Pericardium (tissue), 1 donor: ENCODE data around the genes RBBP8 and NPC1.

DNA sequence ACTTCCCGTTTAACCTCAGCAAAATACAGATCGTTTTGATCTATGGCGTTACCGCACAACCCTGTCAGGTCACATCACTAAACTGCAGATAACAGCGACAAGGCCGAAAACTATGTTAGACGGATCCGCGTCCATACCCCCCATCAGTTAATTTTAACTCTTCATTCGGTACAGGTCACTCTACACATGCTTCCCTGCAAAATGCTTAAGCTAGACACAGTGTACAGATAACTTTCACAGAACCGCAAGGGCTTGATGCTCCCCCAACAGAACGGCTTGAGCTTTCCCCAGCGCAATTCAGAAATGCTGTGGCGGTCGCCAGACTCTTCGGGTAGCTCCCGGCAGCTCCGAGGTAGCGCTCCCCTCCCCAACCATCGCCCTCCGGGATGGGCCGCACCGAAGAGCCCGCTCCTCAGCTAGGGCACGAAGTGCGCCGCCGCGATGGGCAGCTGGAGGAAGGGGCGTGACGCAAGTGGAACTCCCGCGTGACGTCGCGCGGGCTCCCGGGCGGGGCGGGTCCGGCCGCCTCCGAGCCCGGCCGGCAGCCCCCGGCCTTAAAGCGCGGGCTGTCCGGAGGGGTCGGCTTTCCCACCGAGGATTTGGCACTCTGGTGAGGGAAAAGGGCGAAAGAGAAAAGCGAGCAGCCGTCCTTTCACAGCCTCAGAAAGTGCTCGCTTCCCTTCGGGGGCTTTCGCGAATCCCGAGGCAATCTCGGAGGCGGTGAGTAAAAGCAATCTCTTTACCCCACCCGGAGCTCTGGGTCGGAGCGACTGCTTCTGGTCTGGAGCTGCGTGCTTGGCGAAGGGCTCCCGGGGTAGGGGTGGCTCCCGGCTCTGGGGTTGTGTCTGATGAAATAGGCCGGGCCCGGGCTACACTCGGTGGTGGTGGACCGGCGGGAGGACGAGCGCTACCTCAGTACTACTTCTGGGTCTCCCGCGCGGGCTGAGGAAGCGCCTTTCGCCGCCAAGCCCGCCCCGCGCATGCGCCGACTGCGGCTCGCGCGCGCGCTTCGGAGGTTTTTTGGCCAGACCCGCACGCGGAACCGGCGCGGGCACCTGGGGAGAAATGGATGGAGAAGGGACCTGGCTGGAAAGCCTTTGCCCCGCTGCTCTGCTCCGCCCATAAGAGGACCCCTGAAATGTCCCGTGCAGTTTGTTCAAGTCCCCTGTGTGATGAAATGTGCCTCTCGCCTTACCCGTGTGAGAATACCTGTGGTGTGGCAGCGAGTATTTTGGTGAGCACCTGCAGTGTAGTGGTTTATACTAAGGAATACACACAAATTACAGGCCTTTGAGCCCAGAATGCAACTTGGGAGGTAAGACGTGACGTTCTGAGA lies at the start of gene RBBP8:
RBBP8 (plus strand) TSS at position 484 of the 1,336 bp plus-strand sequence.
- RRBS: 2% methylated on average over 11 of the region's 107 CpGs

DNA sequence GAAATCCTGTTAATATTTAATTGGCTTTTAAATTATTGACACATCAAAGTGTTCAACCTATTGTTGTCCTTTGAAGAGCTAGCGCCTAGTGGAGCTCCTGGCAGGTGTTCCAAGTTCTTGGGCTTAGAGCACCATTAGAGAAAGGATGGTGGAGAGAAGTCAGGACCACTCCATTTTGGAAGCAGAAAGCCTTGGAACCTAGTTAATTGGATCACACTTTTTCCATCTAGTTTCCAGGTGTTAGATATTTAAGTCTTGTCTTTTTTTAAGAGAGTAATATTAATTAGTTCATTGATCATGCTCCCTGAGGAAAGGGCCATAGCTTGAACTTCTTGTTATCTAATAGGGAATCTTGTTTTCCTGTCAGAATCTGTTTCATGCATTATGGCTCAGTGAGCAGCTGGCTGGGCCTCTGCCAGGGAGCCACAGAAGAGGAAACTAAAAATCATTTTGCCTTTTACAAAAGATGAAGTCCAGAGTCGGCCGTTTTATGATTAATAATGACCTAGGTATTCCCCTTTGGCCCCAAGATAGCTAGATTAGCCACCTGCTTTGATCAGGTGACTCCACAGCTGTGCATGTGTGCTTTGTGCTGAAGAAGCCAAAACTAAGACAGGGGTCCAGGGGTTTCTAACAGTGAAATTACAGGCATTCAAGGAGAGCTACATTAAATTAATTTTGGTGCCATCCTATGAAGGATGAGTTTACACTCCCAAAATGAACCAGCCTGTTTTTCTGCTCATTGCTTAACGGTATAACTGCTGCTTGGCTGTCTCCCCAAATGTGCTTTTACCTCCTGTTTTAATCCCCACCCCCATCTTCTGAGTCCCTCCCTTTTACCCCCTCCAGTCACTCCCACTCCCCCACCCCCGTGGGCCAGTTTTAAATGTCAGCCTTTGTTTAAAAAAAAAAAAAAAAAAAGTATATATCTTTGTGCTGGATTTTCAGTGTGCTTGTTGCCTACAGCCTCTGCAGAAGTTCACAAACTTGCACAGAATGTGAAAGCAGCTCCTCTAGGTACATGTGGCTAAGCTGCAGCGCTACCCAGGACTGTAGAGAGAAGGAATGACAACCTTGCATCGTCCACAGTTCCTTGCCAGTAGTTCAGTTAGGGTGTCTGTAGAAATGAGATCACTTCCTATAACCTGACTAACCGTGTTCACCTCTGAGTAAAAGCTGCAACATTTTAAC lies 93.0 kb downstream of the CABLES1 start:
- RRBS: no CpG with 5 or more reads among the region's 8 CpGs

GRCh38 chr18:23265418-23265748 lies 130.1 kb downstream of the CABLES1 start:
- RRBS: no CpG with 5 or more reads among the region's 4 CpGs

GRCh38 chr18:23422575-23423513 lies 14.9 kb downstream of the TMEM241 start:
- RRBS: no CpG with 5 or more reads among the region's 9 CpGs

- RRBS: 95% methylated on average over 2 of the region's 10 CpGs
These were observed 7.7 kb downstream of the NPC1 start for GRCh38 chr18:23578484-23579122.

- RRBS: under 1% methylated on average over 3 of the region's 6 CpGs
These were observed 455 bp downstream of the NPC1 start for GRCh38 chr18:23585906-23586195.

- RRBS: 2% methylated on average over 58 of the region's 104 CpGs
These were observed at the start of gene NPC1 for GRCh38 chr18:23586196-23587291. Gene NPC1, minus strand, starts transcription at chr18:23586506.

GRCh38 chr18:23709917-23710672 lies 20.8 kb downstream of the LAMA3 start:
- RRBS: no CpG with 5 or more reads among the region's 19 CpGs

- RRBS: no CpG with 5 or more reads among the region's 10 CpGs
These were observed 157.9 kb downstream of the LAMA3 start for GRCh38 chr18:23847062-23847584.

- RRBS: no CpG with 5 or more reads among the region's 17 CpGs
These were observed 130.0 kb upstream of the TTC39C start for GRCh38 chr18:23884187-23885319.

- RRBS: 33% methylated on average over 2 of the region's 8 CpGs
These were observed 113.6 kb upstream of the TTC39C start for GRCh38 chr18:23900857-23901368.

GRCh38 chr18:23982316-23983067 lies 32.1 kb upstream of the TTC39C start:
- RRBS: no CpG with 5 or more reads among the region's 15 CpGs

DNA sequence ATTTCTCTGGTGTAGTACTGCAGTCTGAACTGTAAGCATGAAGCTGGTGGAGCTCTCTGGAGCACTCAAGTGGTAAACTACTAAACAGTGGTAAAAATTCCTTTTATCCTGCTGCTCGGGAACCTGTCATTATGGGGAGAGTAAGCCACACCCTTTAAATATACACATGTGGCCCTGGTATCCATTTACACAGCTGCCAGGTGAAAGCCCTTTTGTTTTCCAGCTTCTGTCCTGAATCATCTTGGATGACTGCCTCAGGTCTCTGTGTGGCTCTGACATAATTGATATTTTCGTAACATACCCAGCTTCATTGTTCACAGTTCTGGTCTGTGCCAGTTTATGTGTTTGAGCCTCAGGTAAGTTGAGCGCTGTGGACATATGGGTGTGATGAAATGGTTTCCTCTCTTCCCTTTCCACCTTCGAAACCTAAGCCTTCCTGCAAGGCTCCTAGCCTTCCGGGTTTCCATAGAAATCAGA lies 15.8 kb upstream of the TTC39C start:
- RRBS: no CpG with 5 or more reads among the region's 5 CpGs

GRCh38 chr18:24113542-24114768 lies 24.9 kb upstream of the CABYR start:
- RRBS: no CpG with 5 or more reads among the region's 23 CpGs

DNA sequence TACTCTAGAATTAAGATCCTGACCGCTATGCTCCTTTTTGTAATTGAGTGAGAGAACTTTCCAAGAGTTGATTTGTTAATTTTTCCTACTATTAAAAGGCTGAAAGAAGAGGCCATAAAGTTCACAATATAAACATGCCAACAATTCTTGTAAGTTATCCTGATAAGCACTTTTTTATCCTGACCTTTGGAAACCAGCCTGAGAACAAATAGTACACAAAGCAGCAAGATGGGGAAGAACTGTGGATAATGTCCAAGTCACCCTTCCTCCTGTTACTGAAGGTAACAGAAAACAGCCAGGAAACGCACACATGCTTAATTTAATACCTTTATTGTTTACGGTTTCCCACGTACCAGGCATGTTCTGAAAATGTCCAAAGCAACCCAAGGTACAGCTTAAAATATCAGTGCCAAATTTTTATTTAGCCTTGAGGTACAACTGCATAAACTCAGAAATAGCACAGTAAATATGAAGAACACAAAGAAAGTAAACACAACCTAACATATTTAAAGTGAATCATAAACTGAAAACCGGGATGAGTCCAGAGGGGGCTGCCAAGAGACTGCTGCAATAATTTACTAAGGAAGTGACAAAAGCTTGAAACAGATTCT lies 93.0 kb downstream of the CABYR start:
- RRBS: no CpG with 5 or more reads among the region's 5 CpGs

- RRBS: no CpG with 5 or more reads among the region's 1 CpG
These were observed 127.2 kb downstream of the OSBPL1A start for GRCh38 chr18:24270480-24270732.

GRCh38 chr18:24421879-24422250 lies 4.6 kb upstream of the IMPACT start:
- RRBS: no CpG with 5 or more reads among the region's 1 CpG

GRCh38 chr18:25283847-25284303 lies 68.1 kb downstream of the ZNF521 start:
- RRBS: no CpG with 5 or more reads among the region's 1 CpG

DNA sequence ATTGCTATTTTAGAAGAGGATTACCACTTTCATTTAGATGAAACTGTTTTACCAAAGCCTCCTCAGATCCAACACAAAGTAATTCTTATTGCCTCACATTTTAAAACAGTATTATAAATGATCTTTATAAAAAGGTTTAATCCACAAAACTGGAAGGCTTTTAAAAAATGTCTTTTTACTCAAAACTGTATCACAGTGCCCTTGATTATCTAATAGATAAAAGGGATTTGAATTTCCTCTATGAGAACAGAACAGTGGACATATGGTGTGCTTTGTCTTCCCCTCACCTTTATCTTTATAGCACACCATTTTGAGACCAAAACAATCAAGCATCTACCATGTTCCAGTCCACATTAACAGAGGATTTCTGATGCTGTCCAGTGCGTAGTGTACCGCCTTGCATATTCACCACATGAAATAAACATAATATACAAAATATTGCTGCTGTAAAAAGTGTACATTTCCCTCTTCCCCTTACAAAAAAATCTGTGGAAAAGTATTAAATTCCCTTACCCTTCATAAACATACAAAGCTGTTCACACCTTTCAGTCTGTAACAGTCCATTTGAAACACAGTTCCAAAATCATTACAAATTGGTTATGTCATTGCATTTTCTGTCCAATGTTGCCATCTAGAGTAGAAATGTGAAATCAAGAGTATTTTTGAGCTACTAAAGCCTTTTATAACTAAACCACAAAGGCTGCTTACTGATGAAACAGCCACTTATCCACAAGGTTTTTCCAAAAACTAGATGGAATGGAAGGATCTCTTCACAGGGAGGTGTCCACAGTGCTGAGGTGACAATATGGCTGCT lies 72.7 kb downstream of the SS18 start:
- RRBS: no CpG with 5 or more reads among the region's 2 CpGs

GRCh38 chr18:26455129-26455865 lies 93.1 kb downstream of the KCTD1 start:
- RRBS: no CpG with 5 or more reads among the region's 16 CpGs